ENCODE data around the genes MYMX, SLC29A1, NFKBIE and SPATS1.

GRCh38 chr6:43801695-43802316 lies 31.8 kb downstream of the VEGFA start:
- PRO-cap = no peak

- PRO-cap = no peak
Measured at GRCh38 chr6:44056736-44057289, 70.4 kb downstream of the MRPL14 start.

GRCh38 chr6:44166419-44167296 lies 8.0 kb downstream of the CAPN11 start:
- PRO-cap = no peak

DNA sequence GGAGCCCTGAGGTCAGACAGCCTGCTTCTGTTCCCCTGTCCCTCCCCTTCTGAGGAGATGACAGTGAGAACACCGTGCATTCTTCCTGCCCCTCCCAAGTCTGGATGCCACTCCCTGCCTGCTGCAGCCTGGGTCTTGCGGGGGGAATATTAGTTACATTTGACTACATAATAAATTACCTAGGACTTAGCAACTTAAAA lies 11.3 kb downstream of the CAPN11 start:
- PRO-cap = no peak

GRCh38 chr6:44216580-44217022 lies at the start of gene MYMX:
MYMX (plus strand) TSS chr6:44216926.
- PRO-cap = bidirectional peak, plus-strand start at chr6:44216928, minus-strand start at chr6:44216856

- PRO-cap = bidirectional peak, plus-strand start at chr6:44223595, minus-strand start at chr6:44223438; bidirectional peak, plus-strand start at chr6:44224089, minus-strand start at chr6:44223891
Measured at GRCh38 chr6:44223145-44224051, at the start of gene SLC29A1. SLC29A1 (plus strand) TSS chr6:44223595.

- PRO-cap = no peak
Measured at GRCh38 chr6:44227265-44227685, 3.9 kb downstream of the SLC29A1 start.

DNA sequence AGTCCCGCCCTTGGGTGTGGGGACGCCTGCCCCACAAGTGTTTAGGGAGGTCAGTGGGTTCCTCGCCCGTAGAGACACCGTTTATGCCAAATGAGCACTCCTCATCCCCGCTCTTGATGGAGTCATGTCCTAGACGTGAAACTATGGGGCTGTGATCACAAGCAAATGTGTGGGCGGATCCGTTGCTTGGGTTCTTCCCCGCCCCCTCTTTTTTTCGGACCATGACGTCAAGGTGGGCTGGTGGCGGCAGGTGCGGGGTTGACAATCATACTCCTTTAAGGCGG lies 211 bp upstream of the HSP90AB1 start:
- PRO-cap = bidirectional peak, plus-strand start outside the sequence, minus-strand start at position 145 of the sequence

DNA sequence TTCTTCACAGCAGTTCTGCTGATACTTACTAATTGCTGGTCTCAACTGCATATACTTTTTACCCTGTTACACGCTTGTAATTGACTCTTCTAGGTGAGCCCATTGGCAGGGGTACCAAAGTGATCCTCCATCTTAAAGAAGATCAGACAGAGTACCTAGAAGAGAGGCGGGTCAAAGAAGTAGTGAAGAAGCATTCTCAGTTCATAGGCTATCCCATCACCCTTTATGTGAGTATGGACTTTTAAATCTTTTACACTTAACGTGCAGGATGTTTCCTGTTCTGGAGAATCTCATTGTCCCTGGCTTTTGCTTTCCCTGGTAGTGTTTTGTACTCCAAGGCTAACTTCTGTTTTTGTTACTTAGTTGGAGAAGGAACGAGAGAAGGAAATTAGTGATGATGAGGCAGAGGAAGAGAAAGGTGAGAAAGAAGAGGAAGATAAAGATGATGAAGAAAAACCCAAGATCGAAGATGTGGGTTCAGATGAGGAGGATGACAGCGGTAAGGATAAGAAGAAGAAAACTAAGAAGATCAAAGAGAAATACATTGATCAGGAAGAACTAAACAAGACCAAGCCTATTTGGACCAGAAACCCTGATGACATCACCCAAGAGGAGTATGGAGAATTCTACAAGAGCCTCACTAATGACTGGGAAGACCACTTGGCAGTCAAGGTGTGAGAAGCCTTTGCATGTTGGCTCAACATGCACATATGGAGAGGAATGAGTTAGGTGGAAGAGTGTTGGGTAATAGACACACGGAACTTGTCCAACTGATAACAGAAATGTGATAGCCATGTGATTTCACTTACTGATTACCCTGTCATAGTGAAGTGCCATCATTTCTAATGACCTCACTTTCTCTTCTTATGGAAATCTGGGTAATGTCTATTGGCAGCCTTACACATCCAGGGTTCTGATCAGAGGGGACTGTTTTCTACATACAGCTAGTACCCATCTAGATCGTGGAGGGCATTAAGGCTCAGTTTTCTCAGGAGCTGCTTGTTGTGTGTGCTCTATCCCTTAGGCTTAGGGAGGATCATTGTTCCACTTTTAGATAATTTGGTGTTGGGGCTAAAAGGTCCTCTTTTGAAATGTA lies 3.4 kb downstream of the HSP90AB1 start:
- PRO-cap = no peak

DNA sequence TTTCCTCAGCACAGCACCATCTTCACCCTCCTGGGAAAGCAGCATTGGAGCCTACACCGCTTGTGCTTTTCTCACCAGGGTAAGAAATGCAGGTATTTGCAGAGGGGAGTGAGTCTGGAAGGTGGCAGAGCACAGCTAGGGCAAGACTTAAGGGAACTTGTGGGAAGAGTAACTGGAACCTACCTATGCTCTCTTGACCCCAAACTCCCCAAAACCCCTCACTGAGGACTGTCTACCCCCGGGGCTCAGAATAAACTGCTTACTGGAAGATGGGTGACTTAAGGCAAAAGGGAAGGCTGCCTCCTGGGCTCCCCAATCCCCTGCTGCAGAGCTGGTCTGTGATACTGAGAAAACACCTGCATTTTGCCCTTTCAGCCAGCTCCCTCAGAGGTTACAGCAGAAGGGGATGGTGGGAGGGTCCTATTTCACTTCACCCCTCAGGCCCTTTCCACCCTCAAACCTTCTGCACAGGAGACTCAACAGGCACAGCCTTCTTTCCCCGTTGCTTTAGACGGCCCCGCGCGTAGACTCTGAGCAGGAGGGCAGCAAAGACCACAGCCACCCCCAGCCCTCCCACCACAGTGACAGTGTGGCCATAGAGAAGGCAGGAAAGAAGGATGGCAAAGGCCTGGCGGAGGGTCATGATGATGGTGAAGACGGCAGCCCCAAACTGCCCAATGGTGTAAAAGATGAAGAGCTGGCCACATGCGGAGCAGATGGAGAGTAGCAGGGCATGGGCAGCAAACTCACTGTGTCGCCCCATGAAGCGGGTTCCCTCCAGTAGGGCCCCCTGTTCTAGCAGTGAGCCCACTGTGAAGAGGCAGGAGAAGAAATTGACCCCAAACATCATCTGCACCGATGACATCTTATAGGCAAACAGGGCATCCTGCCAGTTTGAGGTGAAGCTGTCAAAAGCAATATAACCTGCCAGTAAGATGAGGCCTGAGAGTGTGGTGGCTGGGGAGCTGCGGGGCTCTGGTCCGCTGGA lies 2.8 kb downstream of the SLC35B2 start:
- PRO-cap = no peak

DNA sequence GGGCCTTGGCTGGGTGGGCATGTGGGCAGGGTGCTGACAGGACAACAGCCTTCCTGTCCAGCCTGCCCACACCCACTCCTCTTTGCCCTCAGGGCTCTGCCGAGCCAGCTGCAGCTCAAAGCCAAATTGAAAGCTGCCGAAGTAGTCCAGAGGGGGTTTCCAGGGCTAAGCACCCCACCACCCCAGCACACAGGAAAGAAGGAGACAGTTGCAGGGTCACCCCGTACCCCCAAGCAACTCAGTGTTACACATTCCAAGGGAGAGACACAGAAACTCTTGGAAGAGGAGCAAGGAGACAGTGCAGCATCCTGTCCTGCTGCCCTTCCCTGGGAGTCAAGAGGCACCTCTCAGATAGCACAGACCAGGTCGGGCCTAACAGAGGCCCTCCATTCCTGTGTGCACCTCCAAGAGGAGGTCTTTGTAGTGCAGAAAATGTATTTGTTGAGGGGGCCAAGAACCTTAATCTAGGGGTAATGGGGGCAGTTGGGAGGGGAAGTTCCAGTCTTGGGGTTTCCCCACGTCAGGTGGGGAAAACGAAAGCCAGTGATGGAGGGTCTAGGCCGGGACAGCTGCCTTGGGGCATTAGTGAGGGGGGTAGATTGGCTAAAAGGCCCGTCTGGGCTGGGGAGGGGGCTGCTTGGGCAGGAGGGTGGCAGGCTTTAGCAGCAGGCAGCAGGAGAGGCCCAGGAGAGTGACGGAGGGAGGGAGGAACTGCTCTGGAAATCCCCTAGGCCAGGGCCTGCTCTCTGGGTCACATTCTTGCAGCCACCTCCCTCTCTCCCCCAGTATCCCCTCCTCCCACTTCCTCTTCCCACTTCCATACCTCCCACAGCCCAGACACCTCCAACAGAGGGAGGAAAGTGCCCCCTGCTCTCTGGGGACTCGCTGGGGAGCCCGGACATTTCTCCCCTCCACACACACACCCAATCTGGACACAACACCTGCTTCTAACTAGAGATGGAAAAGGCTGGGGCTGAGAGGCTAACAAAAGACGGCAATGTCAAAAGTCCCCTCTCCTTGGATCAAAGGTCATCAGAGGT lies 2.2 kb downstream of the NFKBIE start:
- PRO-cap = bidirectional peak, plus-strand start at position 954 of the sequence, minus-strand start at position 713 of the sequence

DNA sequence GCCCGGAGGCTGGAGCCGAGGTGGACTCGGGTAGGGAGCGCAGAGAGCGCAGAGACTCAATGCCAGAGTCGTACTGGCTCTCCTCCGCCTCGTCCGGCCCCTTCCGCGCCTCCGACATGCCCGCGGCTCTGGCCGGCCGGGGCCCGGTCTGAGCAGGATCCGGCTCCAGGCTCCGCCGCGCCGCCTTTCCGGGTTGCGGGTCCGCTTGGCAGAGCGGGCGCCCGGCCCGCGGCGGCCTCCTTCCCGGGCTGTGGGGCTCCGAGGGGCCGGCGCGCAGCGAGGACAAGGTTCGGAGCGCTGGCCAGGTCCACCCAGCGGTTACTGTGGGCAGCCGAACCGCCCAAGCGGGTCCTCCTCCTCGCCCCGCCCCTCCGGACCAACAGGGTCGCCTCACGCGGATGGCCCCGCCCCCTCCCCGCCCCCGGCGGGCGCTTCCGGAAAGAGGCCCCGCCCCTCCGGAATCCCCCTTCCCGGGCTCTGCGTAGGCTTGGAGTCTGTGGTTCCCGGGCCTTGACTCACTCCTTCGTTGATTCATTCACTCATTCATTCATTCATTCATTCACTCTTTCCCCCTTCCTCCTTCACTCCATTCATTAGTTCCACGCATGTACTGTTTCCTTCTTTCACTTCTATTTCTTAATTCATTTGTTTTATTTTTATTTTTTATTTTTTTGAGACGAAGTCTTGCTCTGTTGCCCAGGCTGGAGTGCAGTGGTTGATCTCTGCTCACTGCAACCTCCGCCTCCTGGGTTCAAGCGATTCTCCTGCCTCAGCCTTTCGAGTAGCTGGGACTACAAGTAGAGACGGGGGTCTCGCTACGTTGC lies at the start of gene NFKBIE:
TSS of gene NFKBIE (minus strand) at position 323 of the 824 bp plus-strand sequence.
- PRO-cap = bidirectional peak, plus-strand start at position 65 of the sequence, minus-strand start at position 75 of the sequence; bidirectional peak, plus-strand start at position 186 of the sequence, minus-strand start at position 150 of the sequence; bidirectional peak, plus-strand start at position 460 of the sequence, minus-strand start at position 320 of the sequence

GRCh38 chr6:44270908-44271334 lies 671 bp downstream of the TMEM151B start:
- PRO-cap = bidirectional peak, plus-strand start at chr6:44271010, minus-strand start at chr6:44271016

GRCh38 chr6:44342414-44342924 lies at the start of gene SPATS1:
SPATS1 (plus strand) TSS chr6:44342650.
- PRO-cap = no peak

DNA sequence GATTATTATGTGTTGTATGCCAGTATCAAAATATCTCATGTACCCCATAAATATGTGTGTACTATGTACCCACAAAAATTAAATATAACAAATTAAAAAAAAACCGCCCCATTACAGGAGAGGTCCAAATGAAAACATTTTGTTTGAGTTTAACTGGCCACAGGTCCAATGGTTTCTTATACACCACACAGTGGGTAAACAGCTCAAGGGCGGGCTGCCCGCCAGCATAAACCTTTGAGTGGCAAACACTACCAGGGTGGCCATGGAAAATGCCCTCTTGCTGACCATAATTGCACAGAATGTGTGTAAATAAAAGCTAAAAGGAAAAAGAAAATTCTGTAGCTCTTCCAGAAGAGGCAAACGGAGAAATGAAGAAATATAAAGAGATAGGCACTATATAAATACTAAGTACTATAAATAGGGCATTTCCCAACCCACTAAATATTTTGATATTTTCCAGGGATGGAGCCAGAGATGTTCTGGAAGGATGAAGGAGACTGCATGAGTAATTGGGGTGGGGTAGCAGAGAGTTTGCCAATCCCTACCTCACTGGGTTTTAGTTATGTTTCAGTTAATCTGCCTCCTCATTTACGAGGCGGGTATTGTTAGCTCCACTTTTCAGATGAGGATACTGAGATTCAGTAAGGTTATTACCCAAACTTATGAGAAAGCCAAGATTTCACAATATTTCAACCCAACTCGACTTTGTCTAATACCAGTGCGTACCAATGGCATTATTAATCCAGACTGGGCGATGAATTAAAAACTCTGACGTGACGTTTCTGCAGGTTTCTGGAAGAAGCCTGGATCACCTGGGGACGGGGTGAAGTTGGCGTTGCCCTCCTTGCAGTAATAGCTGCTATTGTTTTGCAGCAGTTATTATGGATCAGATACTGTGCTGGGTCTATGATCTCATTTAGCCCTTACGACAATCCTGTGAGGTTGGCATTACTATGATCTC lies 913 bp upstream of the CDC5L start:
- PRO-cap = unidirectional peak, plus-strand start at position 471 of the sequence

- PRO-cap = no peak
Measured at GRCh38 chr6:44662609-44663276, 275.2 kb downstream of the CDC5L start.

GRCh38 chr6:45421389-45421813 lies 43.7 kb upstream of the SUPT3H start:
- PRO-cap = no peak

DNA sequence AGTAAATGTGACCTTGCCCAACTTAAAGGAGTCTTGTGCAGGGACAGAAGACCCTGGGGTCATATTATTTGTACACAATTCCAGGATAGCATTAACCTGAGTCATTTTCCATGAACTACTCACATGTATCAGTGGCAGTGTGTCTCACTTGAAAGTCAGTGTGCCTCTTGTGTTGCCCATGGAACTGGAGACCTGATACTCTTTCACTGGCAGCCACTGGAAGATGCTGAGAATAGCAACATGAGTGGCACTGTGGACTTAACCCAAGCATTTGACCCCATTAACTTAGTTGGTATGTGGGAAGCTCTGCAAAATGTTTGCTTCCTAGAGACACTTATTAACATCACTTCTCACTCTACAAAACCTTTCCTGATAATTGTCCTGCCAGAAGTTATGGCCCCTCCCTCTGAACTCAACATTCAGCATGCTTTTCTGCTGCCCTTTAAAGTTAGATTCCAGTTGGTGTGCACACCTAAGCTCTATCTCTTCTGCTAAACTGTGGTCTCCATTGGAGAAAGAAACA lies 28.7 kb downstream of the CLIC5 start:
- PRO-cap = no peak

GRCh38 chr6:46014349-46014972 lies 1.2 kb downstream of the CLIC5 start:
- PRO-cap = no peak

GRCh38 chr6:46044763-46045425 lies 29.2 kb upstream of the CLIC5 start:
- PRO-cap = no peak